Jurkat, Clone E6-1 (cell line): ENCODE results near the gene ODF2L.

DNA sequence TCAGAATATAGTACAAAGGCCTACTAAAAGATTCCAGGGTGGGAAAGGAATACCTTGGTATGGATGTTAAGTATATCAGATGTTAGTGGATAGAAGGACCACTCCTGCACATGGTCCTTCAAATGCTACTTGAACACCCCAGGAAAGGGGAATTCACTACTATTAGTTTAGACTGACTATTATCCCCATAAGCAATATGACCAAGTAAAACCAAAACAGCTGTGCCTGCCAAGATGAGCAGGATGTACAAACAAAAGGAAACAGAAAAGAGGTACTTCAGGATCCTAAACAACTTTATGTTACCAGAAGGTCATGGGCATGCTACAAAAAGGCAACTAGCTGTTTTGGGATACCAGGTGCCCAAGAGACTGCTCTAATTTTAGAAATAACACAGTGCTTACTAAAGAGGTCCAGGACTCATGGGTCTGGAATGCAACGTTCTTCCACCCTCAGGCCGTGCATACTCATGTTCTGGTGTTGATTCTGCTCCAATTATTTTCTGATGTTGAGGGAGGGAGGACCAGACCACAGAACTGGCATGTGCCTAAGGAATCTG lies 37.4 kb upstream of the BCL10 start:
- RRBS, result no CpG with 5 or more reads among the region's 2 CpGs

- RRBS, result no CpG with 5 or more reads among the region's 3 CpGs
Observed at GRCh38 chr1:85328801-85329457, 52.5 kb upstream of the BCL10 start.

DNA sequence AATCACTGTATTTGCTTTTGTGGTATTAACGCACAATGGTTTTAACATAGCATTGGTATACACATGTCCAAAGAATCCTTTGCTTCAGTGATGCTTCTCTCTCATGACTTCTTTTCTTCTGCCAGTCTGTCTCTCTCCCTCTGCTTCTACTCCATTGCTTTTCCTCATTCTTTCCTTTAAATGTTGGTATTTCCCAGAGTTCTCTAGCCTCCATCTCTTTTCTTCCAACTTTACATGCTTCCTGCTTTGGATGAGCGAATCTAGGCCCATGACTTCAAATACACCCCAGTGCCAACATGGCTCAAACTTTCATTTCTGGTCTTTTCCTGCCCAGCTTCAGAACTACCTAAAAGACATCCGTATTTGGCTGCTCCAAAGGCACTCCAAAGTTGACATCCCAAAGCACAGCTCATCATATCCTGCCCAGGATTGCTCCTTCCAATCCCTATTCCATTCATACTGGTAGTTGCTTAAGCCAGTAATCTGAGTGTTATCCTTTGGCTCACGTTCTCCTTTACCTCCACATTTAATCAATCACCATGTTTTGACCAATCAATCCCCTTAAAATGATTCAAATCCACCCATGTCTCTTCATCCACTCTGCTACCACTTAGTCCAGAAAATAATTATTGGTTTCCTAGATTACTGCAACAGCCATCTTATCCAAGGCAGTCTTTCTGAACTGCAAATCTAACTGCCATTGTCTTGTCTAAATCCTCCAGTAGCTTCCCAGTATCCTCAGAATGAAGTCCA lies 8.8 kb upstream of the DDAH1 start:
- RRBS, result no CpG with 5 or more reads among the region's 4 CpGs

DNA sequence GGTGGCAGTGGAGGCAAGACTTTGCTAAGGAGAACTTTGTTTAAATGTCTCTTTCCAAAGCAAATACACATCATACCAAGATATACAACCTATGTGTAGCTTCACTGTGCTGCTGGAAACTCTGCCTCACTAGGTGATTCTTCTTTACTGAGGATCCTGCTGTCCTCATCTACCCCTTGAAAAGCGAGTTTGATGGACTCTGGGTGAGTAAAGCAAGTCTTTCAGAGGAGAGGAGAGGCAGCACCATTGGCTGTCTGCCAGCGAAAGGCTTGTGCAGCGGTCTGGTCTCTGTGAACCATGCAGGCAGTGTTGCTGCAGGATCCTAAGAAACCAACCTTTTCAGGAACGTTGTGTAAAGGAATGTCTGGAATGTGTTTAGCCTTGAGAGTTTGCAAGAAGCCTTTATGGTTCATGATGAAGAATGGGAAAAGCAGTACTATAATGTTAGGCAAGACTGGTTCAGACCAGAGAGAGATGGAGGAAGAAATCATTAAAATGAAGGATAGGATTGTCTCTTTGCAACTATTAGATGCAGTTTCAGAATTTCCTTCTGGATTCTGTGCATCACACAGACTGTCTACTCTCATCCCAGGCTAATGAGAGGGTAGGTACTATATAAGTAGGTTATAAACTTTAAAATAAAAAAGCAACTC lies 53.4 kb upstream of the CCN1 start:
- RRBS, result no CpG with 5 or more reads among the region's 4 CpGs

GRCh38 chr1:85575866-85576271 lies 4.7 kb upstream of the CCN1 start:
- RRBS, result no CpG with 5 or more reads among the region's 1 CpG

- RRBS, result no CpG with 5 or more reads among the region's 6 CpGs
Observed at GRCh38 chr1:85578674-85579018, 1.9 kb upstream of the CCN1 start.

DNA sequence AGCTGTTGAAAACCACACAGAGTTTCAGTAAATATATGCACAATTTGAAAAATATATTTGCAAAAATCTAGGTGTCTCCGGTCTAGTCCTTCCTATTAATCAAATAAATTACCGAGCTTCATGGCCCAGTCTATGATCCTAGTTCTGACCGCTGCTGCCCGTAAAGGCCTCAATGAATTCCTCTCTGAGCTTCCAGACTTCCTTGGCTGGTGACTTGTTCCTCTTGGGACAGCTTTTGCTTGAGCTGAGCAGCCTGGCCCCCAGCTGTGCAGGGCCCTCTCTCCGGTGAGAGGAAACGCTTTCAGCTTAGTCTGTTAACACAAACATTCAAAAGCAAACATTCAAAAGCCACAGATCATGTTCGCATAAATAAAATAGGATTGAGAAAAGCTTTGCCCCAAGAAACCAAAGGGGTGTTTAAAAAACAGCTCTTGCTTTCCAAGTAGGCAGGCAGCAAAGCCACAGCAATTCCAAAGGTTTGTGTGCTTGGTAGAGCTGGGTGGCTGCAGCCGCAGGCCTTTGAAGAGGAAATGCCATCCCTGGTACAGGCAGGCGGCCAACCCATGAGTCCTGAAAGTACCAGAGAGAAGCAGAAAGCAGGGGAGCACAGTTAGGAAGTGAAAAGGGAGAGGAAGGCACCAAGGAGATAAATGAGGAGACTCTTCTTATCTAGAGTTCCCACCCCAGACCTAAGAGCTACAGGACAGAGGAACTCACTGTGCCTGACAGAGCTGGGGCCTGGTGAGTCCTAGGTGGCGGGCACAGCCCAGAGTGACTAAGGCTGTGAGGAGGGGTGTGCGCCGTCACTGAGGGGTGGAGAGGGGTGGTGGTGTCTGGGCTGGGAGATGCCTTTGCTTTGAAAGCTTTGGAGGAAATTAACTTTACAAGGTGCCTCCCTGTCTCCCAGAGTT lies 48.3 kb downstream of the CCN1 start:
- RRBS, result no CpG with 5 or more reads among the region's 12 CpGs

GRCh38 chr1:86339274-86339791 lies 56.8 kb downstream of the ODF2L start:
- RRBS, result no CpG with 5 or more reads among the region's 7 CpGs

- RRBS, result 3% methylated on average over 11 of the region's 67 CpGs
Observed at GRCh38 chr1:86395692-86396818, at the start of gene ODF2L. Gene ODF2L (minus strand): TSS chr1:86396323.

DNA sequence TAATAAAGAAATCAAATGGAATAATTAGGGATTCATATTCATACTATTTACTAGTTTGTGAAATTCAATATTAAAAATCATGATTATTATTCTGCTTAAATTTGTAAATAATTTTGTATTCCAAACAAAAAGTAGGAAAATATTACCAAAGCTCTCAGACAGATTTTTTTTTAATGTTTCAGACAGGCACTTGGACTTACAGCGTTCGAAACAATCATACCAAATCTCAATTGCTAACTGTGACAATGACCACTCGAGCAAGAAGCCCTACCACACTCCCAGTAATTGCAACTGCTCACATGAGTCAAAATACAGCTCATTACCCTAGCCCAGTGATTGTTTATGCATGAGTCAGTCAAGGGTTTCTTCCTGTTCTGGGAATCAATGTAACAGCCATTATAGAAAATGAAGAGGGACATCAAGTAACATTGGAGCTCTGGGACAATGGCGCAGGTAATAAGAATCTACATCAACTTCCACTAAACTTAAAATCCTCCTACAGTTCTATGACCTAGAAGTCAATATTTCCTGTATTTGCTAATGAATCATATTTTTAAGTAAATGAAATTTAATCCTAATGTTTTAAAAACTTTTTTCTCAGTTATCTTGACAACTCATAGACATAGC lies 56.1 kb upstream of the SH3GLB1 start:
- RRBS, result no CpG with 5 or more reads among the region's 4 CpGs

DNA sequence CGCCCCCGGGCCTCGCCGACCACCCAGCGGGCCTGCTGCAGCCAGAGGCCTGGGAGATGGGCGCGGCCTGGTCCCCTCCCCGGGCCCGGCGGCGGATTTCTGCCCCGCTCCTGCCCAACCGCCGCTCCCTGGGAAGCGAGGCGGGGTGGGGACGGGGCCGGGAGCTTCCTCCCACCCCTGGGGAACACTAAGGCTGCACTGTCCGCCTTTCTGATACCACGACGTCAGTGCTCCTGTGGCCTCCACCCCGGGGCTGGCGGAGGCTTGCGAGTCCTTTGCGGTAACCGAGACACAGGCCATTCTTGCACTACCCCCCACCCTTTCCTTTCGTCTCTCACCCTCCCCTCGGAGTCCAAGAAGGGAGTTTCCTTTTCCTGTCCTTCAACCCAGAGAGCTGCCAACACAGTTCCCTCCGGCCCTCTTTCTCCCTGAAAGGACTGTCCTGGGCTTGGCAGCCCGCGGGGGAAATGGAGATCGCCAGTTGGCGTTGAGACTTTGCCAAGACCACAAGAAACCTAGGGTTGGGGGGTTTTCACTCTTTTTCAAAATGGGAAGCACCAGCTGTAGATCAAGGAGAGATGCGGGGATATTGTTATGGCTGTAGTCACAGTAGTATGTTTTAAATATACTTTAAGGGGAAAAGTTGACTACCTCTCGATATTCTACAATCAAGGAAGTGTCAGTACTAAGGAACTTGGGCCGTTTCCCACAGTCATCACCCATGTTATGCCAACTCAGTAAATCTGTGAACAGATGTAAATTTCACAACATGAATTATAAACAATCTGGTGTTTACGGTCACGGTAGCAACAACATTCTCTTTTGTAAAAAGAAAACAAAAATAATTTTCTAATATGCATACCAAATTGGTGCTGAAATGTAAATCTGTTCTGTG lies 917 bp downstream of the SH3GLB1 start:
- RRBS, result 3% methylated on average over 20 of the region's 38 CpGs

GRCh38 chr1:87045775-87046345 lies 131.4 kb downstream of the HS2ST1 start:
- RRBS, result no CpG with 5 or more reads among the region's 5 CpGs

DNA sequence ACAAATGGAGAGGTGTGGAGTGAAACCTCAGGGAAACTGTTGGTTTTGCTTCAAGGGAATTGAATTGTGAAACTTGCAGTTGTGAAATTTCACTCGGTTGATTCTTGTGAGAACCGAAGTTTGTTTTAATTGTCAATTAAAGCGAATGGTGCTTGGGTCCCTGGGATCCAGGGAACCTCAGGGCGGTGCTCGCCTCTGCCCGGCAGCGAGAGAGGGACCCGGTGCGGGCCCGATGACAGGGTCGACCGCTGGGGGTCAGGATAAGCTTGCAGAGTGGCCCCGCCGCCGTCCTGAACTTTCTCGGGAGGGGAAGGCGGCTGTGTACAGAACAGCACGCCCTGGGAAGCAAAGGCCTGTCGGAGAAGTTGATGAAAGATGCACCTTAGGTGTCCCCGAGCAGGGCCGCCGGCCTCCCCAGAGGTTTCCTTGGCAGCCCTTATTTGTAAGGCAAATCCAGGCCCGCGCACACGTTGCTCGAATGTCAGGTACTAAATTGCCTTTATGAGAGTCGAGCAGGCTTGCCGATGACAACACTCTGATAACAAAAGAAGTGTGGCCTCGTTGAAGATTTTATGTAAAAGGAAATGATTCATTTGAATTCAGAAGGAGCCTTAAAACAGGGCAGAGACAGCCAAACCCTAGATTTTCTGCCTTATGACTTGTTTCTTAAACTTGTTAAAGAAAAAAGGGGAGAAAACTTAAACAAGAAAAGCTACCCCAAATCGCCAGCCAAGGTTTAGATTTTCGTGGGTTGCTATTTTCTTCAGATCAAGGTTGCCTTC lies 176.7 kb upstream of the LMO4 start:
- RRBS, result no CpG with 5 or more reads among the region's 31 CpGs

GRCh38 chr1:87333555-87334180 lies 5.0 kb downstream of the LMO4 start:
- RRBS, result no CpG with 5 or more reads among the region's 6 CpGs

- RRBS, result no CpG with 5 or more reads among the region's 15 CpGs
Observed at GRCh38 chr1:87805565-87806489, 477.1 kb downstream of the LMO4 start.

DNA sequence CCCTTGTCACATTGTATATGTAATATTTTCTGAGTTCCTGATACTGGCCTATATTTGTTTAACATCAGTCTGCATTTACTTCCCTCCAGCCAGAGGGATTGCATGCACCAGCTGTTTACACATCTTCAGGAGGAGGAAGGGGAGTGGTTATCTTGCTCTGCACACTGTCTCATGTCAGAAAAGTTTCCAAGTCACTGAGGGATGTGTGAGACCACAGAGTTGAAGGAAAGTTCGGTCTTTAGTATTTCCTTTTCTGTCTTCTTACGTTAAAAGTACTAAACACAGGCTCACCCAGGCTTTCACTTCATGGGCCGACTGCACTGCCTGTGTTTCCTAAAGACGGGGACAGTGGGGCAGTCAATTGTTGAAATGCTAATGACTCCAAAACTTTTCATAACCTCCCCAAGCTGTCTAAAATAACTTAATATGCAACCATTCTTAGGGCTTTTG lies 574.2 kb downstream of the LMO4 start:
- RRBS, result no CpG with 5 or more reads among the region's 4 CpGs

DNA sequence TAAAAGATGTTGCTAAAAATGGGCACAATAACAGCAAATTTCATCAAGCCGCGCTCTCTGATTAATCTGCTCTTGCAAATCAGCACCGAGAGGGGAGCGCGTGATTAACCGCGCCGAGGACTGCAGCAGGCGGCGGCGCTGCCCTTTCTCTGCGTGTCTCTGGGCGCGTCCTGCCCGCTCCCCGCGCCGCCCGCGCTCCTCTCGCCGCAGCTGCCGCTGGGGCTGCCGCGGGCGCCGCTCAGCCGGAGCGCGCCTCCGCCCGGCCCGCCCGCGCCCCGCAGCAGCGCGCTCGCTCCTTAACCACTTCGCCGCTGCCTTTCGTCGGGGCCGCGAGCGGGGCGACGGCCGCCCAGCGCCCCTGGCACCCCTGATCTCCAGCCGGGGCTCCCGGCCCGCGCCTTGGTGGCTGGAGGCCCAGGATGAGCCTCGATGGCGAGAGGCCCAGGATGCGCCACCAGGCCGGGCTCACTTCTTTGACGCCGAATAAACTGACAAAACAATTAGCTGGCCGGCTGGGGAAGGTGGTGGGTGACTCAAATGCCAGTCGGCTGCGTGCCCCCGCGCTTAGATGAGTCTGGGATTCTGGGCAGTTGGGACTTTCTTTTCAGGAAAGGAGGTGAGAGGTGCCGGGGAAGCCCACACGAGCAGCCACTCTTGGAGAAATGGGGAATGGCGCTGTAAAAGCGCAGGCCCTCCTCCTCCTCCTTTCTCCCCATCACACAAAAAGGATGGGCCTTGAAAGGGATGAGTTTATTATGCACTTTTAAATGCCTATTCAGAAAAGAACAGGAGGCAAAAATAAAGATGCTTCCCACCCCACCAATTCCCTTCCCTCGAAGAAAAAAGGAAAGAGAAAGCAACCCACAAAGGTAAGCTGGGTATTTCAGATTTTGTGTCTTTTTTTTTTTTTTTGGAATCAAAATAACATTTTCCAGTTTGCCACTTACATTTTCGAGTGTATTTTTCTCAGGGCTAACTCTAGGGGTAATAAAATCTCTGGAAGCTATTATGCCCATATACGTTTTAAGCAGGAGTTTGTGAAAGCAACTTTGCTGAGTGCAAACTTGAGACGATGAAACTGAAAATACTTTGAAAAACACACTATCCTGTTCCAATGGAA lies 221.2 kb upstream of the PKN2 start:
- RRBS, result 73% methylated on average over 4 of the region's 73 CpGs

DNA sequence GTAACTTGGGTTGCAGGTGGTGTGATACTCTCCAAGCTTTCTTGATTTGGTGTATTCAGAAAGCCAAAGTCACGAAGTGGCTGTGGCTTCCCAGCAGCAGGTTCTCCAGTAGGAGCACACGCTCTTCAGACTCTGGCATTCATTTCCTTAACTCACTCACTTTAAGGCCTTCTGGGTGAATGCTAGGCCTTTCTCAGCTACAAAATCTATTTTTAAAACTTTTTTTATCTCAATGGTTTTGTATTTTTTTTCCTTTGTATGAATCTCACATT lies 22.9 kb upstream of the PKN2 start:
- RRBS, result no CpG with 5 or more reads among the region's 2 CpGs

DNA sequence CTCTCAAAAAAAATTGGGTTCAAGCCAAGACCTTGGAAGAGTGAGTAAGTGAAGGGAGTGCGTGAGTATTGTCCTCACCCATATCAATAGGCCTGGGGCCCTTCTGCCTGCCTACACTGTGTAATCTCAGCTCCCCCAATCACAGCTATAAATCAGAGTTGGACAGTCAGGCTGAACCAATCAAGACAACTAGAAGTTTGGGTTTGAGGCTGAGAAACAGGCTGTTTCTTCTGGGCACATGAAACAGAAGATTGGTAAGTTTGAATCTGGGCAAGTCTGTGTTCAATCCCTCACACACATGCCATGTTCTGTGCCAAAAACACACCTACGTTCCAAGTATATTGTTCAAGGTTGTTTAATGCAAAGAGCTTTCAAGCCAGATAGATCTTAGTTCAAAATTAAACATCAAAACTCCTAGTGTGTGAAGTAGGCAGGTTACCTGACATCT lies 7.2 kb downstream of the KYAT3 start:
- RRBS, result no CpG with 5 or more reads among the region's 2 CpGs

- RRBS, result no CpG with 5 or more reads among the region's 2 CpGs
Observed at GRCh38 chr1:89081036-89081545, 16.1 kb upstream of the GBP1 start.